Pulmonary lymph node (tissue), 1 donor: ENCODE measurements around a stretch of chr16.

GRCh38 chr16:85159329-85159966 is 47.2 kb upstream of the CIBAR2 start:
- PRO-cap, result no peak

DNA sequence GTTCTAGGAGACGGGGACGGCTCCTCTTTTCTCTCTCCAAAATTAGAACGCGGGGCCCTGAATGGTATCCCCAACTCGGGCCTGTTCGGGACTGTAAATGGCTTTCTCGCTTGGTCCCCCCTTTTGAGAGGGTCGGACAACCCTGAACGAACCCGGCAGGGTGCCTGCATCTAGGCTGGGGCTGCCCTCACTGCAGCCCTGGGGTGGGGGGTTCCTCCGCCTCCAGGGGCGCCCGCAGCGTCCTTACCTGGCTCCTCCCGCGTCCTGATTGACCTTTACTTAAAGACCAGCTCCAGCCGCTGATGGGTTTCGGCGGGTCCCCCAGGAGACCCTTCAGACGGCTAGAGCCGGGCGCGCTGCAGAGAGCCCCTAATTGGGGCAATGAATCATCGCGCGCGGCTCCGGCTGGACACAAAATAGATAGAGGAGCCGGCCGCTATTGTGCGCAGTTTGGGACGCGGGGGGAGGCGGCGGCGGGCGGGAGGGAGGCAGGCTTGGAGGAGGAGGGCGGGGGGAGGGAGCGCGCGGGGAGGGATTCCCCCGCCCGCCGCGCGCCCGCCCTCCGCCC is 56.4 kb upstream of the CIBAR2 start:
- PRO-cap, result bidirectional peak, plus-strand start at position 448 of the sequence, minus-strand start at position 413 of the sequence

DNA sequence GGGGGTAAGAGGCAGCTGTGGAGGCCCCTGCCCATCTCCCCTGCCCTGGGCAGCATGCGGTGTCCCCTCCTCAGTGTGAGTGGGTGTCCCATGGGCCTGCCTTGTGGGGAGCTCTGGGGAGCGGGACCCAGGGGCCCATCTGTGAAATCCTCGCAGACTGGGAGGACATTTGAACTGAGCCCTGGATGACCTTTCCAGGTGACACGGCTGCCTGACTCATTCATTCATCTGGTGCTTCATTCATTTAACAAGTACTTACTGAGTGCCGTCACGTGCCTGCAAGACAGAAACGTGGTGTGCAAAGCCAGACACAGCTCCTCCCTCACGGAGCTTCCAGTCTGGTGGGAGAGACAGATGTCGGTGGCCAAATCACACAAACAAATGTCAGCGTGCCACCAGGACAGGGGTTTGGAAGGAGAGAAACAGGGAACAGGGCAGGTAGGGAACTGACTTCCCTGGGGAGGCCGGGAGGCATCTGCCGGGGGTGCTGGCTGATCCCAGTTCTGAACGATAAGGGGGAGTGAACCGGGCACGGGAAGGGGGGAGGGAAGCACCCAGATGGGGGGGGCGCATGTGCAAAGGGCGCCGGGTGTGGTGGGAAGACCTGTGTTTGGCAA is 93.5 kb upstream of the CIBAR2 start:
- PRO-cap, result no peak

GRCh38 chr16:85303350-85303670 is 191.0 kb upstream of the CIBAR2 start:
- PRO-cap, result no peak

GRCh38 chr16:85335576-85335740 is 223.2 kb upstream of the CIBAR2 start:
- PRO-cap, result no peak

DNA sequence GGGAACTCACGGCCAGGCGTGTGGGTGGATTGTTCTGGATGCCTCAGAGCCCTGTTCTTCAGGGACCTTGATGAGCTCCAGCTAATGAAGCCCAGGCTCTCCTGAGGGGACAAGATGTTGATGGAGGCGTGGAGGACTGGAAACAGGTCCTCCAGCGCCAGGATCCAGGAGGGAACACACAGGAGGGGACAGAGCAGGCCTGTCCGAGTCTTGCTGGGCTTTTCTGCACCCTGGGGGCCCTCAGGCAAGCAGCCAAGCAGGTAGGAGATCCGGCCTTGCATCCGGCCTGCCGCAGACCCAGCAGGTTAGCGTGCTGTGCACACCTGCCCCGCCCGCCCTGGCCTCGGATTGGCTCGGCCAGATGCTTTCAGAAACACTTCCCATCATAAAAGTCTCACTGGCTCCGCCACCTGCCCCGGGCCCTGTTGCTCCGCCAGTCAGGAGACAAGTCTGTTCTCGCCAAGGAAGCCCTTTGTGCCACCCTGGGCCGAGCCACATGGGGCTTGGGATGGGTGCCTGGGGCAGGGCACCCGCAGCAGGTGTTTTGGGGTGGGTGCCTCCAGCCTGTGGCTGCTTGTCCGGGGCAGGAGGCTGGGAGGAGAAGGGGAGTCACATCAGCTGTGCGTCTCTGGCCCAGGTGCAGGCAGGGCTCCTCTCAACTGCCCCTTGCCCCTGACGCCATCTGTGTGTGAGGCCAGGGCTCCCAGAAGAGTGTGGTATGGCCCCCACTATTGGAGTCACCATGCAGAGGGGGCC is 228.3 kb upstream of the GSE1 start:
- PRO-cap, result no peak

DNA sequence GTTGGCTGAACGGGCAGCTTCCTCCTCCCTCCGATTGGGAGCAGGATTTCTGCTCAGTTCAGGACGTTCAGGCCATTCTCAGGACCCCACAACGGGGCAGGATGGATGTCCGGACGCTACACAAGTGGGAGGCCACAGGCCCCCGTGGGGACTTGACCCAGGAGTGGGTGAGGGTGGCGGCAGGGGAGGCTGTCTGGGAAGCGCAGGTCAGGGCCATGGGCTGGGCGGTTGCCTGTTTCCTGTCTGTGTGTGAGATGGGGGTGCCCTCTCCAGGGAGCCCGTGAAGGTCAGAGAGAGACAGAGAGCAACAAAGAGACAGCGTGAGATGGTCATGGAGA is 216.6 kb upstream of the GSE1 start:
- PRO-cap, result no peak

DNA sequence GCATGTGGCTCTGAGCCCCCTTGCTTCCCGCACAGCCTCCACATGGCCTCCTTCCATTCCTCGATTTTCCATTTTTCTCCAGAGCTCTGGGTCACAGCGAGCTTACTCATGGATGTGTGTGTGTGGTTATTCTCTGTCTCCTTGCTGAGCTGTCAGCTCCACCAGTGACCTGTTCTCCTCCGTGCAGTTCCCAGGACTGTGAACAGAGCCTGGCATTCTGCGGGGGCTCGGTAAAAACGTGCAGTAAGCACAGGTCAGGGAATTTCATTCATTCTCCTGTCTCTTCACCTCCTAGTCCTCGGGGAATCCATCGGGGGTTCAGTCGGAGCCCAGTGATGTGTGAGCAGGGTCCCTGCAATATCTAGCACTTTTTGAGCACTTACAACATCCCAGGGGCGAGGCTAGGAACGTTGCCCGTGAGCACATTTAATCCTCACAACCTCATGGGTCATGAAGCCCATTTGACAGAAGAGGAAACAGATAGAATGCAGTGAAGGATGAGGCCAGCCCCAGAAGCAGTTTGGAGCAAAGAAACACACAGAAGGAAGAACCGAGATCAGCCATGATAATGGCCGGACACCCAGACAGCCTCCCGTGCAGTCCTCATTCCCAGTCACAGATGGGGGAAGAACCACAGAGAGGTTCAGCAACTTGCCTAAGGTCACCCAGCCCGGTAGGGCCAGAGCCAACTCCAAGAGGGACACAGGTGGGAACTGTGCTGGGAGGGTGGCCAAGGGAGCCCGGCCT is 183.2 kb upstream of the GSE1 start:
- PRO-cap, result no peak

DNA sequence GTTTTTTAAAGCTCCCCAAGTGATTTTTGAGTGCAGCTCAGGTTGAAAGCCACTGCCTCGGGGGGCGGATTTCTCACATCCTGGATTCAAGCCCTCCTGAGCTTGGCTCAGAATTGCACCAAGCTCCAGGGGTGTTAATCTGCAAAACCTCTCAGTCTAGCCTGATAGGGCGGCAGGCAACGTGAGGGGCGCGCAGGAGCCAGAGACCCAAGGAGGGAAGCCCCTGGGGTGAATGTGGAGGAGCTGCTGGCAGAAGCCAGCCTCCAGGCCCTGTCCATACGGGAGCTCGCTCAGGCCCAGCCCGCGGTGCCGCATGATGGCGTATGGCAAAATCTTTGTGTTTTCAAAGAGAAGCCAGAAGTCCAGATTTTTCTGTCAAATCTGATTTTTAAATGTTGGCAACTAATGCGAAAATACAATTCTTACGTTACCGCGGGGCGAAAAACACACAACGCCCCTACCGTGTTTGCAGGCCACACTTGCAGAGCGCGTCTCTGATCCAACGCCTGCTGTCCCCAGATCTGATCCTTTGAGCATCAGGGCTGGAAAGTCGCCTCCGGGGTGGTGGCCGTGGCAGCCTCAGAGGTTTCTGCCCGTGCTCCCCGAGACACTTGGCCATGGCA is 182.0 kb upstream of the GSE1 start:
- PRO-cap, result no peak

- PRO-cap, result no peak
Measured at GRCh38 chr16:85432974-85433979, 179.8 kb upstream of the GSE1 start.

- PRO-cap, result no peak
Measured at GRCh38 chr16:85520651-85521382, 92.3 kb upstream of the GSE1 start.

GRCh38 chr16:85537731-85538355 is 75.3 kb upstream of the GSE1 start:
- PRO-cap, result no peak

GRCh38 chr16:85564242-85565106 is 48.6 kb upstream of the GSE1 start:
- PRO-cap, result no peak

- PRO-cap, result bidirectional peak, plus-strand start at chr16:85571256, minus-strand start at chr16:85571070
Measured at GRCh38 chr16:85570325-85571448, 42.4 kb upstream of the GSE1 start.

- PRO-cap, result no peak
Measured at GRCh38 chr16:85607195-85608256, 5.6 kb upstream of the GSE1 start.

DNA sequence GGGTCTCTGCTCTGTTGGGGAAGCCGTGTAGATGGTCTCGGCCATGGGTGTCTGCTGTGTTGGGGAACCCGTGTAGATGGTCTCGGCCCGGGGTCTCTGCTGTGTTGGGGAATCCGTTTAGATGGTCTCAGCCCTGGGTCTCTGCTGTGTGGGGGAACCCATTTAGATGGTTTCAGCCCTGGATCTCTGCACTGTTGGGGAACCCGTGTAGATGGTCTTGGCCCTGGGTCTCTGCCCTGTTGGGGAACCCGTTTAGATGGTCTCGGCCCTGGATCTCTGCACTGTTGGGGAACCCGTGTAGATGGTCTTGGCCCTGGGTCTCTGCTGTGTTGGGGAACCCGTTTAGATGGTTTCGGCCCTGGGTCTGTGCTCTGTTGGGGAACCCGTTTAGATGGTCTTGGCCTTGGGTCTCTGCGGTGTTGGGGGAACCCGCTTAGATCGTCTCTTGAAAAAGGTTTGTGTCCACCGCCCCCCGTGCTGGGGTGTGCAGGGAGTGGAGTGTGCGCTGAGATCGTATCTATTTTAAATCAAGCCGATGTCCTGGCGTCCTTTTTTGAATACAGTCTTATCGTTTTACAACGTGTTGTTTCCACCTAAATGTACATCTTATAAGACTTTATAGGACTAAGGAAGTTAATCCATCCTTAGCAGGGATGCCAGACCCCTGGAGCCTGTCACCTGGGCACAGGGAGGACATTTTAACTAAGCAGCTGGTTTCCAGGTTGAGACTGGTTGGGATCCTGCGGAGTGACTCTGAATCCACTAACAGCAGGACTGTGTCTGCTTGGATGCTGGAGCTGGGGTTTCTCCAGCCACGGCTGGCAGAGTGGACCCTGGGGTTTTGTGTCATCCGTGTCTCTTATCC is 8.0 kb downstream of the GSE1 start:
- PRO-cap, result no peak

DNA sequence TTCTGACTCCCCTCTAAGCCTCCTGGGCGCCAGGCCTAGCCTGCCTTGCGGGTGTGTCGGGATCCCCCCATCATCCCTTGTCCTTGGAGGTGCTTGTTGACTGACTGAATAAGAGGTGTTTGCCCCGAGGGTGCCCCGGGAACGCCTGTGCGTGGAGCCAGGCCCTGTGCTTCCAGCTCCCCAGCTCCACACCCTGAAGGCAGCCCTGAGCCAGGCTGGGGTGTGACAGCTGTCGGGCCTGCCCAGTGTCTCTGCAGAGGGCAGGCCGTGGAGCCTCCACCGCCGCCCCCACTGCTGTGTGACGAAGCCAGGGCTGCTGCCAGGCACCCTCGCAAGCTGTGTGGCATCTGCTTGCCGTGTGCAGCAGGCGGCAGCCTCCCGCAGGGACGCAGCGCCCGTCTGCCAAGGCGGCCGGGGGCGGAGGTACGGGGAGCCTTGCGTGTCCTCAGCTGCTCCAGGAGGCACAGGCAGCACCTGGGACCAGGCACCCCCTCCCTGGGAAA is 26.4 kb downstream of the GSE1 start:
- PRO-cap, result no peak

DNA sequence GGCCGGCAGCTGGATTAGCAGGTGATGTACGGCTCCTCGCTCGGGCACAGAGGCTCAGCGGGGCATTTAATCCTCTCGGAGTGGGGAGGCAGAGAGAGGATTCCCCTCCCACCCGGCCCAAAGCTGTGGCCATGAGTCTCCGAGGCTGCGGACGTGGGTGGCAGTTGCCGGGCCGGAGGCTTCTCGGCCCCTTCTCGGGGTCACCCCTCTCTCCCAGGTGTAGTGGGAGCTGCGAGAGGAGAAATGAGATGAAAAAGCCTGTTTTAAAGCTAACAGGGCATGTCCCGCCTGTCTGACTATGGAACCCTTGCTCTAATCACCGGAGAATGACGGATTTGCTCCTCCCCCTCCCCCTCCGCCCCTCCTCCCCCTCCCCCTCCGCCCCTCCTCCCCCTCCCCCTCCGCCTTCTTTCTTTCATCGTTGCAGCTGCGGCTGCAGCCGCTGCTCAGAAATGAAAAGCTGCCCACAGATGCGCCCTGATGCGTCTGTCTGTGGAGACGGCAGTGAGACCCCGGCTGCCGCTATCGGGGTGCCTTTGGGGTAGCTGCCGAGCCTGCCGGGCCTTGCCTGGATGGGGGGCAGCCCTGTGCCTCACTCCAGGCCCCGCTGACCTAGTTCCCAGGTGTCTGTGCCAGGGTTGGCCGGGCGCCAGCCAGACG is 37.7 kb downstream of the GSE1 start:
- PRO-cap, result no peak

DNA sequence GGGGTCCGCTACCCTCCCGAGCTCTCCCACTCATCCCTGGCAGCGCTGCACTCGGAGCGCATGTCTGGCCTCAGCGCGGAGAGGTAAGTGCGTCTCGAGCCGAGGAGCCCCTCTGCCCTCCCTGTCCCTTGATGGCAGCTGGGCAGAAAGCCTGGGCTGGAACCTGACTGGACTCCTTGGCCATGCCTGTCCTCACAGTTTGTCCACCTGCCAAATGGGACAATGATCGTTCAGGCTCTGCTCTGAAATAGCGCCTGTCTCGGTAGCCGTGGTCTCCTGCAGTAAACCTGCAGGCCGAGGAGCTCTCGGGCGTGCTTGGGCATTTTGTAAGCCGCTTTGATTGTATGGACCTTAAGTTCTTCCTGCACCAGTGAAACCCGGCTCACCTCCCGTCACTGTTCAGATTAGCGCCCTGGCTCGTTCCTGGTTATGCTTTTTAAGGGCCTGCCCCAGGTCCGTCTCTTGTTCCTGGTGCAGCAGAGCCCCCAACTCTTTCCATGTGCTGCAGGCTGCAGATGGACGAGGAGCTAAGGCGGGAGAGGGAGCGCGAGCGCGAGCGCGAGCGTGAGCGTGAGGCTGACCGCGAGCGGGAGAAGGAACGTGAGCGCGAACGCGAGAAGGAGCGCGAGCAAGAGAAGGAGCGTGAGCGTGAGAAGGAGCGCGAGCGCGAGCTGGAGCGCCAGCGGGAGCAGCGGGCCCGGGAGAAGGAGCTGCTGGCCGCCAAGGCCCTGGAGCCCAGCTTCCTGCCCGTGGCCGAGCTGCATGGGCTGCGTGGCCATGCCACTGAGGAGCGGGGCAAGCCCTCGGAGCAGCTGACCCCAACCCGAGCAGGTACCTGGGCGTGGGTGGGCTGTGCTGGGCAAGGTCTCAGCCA is 32.7 kb downstream of the GINS2 start:
- PRO-cap, result no peak

- PRO-cap, result no peak
Measured at GRCh38 chr16:85660991-85661727, 27.6 kb downstream of the GINS2 start.